Mammary microvascular endothelial cell (primary cell): Measurements from ENCODE around the genes CDC42BPG, POLA2 and CDC42EP2.

DNA sequence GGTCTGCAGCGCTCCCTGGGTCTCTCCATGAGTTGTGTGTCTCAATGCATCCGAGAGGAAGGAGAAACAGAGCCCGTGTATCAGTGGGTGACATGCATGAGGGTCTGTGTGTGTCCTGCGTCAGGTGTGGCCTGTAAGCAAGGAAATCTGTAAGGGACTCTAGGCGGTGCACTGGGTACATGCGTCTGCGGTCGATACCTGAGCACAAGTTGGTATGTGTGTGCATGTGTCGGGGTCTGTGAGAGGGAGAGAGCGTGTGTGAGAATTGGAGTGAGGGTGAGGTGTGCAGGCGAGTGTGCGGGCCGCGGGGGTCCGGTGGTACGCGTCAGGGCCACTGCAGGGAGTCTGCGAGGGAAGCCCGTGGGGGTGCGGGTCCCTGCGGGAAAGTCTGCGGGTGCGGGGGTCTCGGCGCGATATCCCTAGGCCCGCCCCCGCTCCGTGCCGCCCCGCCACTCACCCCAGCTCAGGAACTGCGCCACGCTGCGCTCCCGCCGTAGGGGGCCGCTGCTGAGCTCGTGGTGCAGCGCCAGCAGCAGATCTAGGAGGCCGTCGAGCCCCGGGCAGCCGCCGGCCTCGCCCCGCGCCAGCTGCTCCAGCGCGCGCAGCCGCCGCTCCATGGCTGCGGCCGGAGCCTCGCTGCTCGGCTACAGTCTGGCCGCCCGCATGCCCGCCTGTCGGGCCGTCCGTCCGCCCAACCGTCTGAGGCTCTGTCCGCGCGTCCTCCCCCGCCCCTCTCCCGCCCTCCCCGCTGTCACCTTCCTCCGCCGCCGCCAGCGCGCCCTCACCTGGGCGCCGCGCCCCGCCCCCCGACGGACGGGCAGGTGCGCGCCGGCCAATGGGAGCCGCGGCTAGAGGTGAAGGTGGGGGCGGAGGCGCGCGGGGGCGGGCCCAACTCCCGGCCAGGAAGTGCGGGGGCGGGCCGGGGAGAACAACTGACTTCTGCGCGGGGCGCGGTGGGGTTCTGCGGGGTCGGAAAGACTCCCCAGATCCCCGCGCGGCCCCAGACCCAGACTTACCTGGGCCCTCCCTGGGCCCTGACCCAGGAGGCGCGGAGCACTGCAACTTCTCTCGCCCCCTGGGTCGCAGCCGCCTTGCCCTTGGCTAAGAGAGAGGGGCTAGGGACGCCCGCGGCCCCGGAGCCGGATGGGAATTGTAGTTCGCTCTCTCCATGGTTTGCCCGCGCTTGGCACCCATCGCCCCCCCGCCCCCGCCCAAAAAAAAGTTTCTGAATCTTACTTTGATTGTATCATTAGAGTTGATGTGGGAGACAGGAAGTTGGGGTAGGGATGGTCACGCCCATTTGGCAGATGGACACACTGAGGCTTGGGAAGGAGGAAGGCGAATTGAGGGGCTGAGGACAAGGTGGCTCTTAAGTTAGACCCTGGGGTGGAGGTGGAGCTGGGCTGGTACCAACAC lies at the start of gene CDC42BPG:
Gene CDC42BPG (minus strand): TSS at position 701 of the 1,416 bp plus-strand sequence.
- RAMPAGE, long total RNA, result no peak

DNA sequence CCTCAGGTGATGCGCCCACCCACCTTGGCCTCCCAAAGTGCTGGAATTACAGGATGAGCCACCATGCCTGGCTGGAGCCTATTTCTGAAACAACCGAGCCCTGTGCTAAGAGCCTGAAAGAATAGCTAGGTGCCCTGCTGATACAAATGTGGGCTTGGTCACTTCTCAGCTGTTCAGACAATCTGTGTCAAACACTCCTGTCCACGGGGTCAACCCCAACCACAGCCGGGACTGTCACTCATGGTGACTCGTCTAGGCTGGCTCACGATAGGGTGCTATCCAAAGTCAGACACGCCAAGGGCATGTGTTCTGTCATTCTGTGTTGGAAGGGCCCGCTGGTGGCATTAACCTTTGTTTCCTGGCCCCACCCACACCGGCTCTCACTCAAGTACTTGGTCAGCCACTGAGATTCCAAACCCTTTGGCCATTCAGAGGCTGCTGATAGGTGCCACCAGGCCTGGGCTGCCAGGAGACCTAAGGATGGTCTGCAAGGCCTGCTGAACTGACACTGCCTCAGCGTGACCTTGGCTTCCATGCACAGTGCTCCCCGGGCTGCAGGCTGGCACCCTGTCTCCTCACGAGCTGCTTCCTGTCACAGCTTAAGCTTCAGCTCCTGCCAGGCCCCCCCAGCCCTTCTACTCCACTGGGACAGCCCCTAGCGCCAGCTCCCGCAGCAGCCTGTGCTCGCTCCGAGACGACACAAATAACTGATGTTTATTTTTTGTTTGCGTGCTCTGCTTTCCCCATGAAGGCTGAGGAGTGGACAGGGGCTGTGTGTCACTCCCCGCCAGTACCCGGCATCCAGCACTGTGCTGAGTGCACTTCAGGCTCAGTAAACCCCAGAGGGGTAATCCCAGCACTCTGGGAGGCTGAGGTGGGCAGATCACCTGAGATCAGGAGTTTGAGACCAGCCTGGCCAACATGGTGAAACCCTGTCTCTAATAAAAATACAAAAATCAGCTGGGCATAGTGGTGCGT lies 14.3 kb upstream of the CDC42BPG start:
- RAMPAGE, long total RNA, result no peak

- RAMPAGE, long total RNA, result no peak
Observed at GRCh38 chr11:64864210-64864874, 14.1 kb downstream of the EHD1 start.

DNA sequence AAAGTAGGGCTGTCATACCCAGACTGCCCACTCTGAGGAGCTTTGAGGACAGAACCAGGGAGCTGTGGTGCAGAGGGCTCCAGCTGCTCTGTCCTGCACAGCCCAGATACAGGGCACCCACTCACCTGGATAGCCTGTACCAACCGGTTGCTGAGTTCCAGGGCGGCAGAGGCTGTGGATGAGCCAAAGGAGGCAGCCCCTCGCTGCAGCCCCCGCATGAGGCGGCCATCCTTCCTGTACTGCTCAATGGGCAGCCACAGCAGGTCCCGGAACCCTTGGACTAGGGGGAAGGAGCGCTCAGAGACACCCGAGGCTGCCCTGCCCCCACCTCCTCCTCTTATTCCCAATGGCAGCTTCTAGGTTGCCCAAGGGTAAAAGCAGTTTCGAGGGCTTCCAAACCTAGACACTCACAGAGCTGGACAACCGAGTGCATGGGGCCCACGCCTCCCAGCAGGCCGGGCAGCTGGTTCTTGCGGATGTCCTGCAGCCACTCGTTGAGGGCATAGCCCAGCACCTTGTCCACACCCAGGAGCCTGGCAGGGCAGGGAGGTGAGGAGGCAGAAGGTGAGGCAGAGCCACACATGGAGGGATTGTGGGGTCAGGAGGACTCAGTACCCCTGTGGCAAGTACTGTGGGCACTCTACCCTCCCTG lies 18.0 kb upstream of the EHD1 start:
- RAMPAGE, long total RNA, result no peak

DNA sequence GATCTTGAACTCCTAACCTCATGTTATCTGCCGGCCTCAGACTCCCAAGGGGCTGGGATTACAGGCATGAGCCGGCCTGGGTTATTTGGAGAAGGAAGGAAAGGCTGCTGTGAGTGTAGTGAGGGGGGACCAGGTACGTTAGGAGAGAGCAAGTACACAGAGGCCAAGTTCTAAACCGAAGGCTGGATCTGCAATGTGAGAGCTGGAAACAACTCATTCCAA lies 389 bp downstream of the BATF2 start:
- RAMPAGE, long total RNA, result no peak

- RAMPAGE, long total RNA, result no peak
Observed at GRCh38 chr11:65088436-65088763, 510 bp downstream of the TMEM262 start.

- RAMPAGE, long total RNA, result no peak
Observed at GRCh38 chr11:65120534-65121292, 1.2 kb downstream of the FAU start.

DNA sequence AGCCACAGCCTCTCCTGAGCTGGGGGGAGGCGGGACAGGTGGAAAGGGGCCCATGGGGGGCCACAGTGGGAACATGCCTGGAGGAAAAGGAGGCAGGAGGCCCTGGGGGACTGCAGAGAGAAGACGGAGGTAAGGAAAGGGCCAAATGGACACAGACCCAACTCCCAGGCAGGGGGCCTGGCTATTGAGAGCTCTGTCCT lies 4.1 kb downstream of the SYVN1 start:
- RAMPAGE, long total RNA, result no peak

DNA sequence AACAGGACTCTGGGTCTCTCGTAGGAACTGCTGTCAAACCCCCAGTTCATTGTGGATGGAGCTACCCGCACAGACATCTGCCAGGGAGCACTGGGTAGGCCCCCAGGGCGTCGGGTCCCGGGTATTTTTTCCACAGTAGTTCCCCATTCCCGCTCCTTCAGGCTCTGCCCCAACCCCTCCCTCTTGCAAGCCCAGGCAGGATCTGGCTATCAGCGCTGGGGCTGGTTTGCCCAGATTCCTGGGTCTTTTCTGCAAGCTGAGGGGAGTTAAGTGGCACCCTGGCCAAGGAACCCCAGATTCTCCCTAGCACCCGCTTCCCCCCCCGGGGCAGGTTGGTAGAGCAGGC lies 1.3 kb downstream of the CAPN1 start:
- RAMPAGE, long total RNA, result no peak

- RAMPAGE, long total RNA, result start-site peak on the plus strand at chr11:65261954-65262002, 219 and 53 reads in 2 replicates
Observed at GRCh38 chr11:65261581-65262533, at the start of gene POLA2. POLA2 (plus strand) TSS chr11:65261962.

DNA sequence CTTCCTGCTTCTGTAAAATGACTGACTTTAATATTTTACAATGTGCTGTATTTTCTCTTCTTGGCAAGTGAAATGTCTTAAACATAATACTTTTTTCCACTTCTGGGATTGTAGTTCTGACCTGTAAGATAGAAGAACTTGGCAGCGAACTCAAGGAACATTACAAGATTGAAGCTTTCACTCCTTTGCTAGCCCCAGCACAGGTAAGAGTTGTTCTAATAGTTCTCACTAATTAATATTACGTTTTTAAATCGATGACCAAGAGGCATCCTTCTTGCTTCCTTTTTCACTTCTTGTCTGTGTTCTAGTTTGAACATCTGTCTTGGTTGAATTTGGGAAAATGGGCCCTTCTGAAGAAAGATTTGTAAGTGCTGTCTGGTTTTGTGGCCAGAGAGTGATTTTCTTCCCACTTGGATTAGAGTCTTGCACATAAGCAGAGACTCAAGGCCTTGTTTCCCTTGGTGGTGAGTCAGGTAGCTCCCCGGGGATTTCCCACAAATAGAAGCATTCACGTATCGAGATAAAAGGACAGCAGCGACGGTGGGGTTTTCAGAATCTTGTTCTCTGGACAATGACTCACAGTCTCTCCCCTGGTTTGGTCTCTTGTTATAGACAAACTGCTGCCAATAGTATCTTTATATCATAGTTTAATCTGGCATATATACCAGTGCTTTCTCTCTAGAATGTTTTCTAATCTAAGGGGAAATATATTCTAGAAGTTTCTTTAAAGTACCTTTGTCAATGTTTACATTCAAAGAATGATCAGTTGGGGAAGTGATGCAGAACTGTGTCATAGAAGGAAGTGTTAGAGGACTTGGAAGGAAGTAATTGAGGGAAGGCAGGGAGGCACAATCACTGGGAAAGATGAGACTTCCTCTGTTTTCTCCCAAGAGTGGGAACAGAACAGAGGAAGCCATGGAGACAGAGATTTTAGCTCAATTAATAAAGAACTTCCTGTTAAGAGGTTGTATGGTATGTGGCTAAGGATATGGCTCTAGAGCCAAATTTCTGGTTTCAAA lies 18.0 kb downstream of the POLA2 start:
- RAMPAGE, long total RNA, result no peak

DNA sequence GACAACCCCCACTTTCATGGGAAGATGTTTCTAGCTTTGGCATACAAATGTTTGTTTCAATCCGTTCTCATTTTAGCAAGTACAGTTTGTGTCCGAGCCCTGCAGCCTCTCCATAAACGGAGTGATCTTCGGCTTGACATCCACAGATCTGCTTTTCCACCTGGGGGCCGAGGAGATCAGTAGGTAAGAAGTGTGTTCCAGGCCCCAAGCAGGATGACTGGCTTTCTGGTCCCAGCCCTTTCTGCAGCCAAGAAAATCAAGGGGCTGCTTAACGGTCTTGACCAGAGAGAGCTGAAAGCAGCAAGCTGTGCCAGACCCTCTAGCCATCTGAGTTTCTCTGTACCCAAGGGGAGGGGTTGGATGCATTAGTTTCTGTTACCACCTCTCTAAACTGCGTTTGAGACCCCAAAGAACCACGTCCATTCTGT lies 20.2 kb upstream of the CDC42EP2 start:
- RAMPAGE, long total RNA, result no peak

DNA sequence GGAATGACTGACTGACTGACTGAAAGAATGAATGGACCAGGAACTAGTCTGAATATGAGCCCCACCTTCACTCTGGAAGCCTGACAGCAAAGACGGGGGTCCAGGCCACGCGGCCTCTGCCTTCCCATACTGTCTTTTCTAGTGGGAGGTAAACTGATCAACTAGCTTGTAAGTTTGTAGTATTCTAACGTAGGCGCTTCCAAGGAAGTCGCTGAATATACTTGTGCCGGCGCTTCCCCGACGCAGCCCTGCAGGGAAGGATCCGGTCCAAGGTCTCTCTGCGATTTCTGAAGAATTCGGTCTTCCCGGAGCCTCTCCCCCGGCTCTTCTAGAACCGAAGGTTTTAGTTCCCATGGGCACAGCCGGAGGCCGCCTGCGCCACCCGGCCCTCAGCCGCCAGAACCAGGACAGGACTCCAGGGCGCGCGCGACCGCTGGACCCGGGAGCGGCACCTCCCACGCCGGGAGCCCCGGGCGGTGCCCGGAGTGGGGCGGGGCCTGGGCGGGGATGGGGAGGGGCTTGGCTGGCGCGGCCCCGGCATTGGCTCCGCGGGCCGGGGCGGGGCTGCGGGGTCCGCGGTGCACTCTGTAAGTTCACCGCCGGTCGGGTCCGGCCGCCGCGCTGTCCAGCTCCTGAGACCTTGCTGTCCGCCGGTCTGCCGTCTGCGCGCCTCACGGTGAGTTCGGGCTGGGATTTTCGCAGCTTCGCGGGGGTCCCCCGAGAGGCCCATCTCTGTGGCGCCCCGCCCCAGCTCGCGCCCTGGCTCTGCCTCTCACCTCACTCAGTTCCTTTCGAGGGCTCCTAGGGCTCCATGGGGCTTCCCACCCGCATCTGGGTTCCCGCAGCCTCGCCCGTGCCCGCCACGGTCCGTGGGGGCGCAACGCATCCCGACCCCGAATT lies at the start of gene CDC42EP2:
Gene CDC42EP2 (plus strand): TSS at position 588 of the 900 bp plus-strand sequence.
- RAMPAGE, long total RNA, result start-site peak on the plus strand centred at position 612 of the sequence, 35 bp wide, 317 and 247 reads in 2 replicates

GRCh38 chr11:65348241-65348901 lies 6.2 kb upstream of the TIGD3 start:
- RAMPAGE, long total RNA, result no peak

DNA sequence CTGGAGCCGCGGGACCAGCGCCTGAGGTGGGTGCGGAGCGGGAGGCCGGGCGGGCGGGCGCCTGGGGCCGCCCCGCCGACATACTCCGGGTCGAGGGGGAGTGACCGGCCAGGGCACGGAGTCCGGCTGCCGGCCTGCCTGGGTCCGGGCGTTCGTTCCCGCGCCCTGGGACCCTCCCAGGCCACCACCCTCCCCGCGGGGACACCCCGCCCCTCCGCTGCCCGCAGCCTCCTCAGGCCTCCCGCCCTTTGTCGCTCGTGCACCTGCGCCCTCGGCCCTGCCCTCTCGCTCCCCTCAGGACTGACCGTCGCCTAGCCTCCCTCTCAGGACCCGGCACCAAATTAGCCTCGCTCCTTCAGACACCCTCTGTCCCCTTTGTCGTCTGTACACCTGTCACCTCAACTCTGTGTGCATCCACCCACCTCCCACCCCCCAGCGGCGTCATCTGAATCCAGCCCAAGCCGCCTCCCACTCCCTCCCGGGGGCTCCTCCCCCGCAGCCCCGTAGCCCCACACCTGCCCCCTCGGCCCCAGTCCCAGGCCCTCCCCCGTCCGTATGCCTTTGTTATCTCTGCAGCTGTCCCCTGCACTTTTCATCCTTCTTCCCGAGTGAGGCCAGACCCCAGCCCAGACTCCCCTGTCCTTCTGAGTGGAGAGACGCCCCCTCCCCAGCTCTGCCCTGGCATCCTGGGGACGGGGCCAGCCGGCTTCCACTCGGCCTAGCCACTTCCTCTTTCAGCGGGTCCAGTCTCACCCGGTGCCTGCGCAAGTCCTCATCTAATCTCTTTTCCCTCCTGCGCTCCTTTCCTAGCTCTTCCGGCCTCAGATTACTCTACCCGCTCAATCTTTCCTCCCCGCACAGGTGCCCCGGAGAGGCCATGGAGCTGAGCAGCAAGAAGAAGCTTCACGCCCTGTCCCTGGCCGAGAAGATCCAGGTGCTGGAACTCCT lies 655 bp downstream of the TIGD3 start:
- RAMPAGE, long total RNA, result no peak

DNA sequence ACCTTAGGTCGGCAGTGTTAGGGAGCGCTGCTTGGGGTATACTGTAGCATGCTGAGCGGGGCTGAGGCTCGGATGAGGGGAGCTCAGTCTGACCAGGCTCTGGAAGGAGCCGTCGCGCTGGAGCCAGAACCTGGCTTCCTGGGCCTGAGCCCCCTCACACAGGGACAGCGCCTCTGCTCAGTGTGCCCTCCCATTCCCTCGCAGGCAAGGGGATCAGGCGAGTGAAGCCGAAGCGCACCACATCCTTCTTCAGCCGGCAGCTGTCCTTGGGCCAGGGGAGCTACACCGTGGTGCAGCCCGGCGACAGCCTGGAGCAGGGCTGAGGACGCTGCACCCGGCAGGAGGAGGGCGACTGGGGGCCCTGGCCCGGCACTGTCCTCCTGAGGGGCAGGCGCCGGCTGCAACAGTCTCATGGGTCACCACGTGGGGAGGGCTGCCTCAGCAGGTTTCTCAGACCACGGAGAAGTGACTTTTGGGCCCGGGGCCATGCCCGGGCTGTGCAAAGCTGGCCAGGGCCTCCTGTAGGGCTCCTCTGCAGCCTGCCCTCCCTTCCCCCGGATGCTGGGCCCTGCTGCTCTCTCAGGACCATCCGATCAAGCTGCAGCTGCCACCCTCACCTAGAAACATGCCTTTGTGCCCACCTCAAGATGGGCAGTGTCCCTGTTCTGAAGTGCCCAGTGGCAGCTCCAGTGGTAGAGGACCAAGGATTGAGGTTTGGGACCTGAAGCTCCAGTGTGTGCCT lies 24.8 kb downstream of the FRMD8 start:
- RAMPAGE, long total RNA, result no peak

DNA sequence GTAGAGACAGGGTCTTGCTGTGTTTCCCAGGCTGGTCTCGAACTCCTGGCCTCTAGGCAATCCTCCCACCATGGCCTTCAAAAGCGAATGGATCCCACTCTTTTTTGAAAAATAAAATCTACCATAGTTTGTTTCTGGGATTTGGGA lies 34.2 kb downstream of the FRMD8 start:
- RAMPAGE, long total RNA, result no peak

DNA sequence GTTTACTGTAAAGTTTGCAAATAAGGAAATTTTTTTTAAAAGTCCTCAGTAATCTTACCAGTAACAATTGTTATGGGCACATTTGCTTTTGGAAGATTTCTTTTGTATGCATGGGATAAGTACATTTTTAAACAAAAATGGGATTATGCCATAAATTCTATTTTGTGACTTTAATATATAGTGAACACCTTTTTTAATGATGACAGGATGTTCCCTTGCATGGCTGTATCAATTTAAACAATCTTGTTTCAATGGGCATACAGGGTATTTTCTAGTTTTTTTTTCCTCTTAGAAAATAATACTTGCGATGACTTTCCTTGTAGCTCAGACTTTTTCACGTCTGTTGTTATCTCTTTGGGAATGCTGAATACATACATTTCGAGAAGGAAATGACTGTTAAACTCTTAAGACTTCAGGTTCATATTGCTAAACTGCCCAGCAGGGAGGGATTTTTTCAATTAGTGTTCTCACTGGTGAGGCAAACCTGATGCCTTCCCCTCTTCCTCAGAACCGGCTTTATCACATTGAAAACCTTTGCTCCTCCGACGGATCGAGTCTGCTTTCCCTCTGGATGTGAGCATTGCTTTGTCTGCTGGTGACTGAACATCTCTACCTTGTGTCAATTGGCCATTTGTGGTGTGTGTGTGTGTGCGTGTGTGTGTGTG lies 42.5 kb downstream of the FRMD8 start:
- RAMPAGE, long total RNA, result no peak

DNA sequence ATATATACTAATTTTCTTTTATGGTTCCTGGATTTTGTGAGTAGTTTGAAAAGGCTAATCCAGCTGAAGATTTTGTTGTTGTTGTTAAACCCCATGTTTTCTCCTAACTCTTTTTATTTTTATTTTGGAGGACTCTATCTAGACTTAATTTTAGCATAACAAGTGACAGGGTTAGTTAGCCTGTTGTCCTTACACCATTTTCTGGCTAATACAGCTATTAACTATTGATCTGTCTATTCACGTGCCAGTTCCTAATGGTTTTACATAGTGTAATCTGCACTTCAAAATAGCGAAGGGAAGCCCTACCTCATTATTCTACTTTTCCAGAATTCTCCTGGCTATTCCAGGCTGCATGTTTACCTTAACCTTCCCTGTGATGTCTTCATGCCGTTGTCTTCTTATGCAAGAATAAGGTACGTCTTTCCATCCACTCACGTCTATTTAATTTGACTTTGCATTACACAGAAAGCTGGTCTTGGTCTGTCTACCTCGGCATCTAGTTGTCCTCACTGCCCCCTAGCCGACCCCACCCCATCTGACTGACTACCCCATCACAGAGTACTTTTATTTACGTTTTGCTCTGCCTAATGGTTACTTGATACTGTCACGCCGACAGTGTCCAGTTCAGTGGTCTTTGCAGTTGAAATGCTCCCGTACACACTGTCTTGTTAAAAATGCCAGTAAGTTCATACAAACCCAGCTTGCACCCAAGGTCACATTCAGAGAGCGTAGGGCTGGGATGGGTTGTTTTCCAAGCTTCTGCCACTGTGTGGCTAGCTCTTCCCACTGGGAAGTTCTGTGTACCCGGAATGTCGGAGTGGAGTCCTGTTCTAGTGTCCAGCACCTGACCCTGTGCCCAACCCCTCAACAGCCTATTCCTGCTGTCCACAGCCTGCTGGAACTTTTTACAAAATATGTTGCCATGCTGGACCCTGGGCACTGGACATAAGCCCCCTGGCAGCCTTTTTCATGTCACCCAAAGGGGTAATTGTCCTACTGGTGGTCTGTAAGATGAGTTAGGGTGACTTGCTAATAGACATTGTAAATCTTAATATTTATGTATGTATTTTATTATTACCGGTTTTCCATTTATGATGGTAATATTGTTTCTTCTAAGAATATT lies 51.2 kb downstream of the FRMD8 start:
- RAMPAGE, long total RNA, result no peak

DNA sequence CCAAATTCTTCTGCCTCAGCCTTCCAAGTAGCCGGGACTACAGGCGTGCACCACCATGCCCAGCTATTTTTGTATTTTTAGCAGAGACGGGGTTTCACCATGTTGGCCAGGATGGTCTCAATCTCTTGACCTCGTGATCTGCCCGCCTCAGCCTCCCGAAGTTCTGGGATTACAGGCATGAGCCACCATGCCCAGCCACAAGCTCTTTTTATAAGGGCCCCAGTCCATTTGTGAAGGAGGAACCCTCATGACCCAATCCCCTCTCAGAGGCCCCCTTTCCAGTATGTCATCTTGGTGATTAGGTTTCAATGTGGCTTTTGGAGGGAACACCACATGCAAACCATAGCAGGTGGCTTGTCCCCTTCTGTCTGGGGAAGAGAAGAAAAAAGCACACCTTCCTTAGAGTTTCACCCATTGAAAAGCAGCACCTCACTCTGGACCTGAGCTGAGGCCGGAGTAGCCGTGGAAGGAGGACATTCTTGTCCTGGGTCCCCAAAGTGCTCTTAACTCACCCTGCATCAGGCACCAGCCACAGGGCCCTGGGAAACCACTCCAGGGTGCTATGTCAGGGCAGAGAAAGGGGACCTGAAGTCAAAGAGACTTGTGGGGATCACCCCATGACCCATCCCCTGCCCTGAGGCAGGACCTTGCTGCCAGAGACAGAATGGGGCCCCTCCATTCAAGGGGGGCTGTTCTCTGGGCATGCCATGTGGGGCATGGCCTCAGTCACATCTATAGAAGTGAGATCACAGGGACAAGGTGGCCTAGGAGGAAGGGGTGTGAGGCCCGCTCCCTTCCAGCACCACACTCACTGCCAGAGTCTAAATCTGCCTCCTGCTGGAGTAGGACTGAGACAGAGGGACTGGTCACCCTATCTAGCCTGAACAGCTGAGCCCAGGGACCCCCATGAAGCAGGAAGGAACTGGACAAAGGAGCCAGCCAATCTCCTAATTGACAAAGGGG lies 61.7 kb downstream of the FRMD8 start:
- RAMPAGE, long total RNA, result no peak